HL-60 (cell line): Measurements from ENCODE around the genes MAP2K3 and WSB1.

- RRBS = no CpG with 5 or more reads among the region's 10 CpGs
These were observed 153.5 kb downstream of the LGALS9B start for GRCh38 chr17:20313700-20314352.

- RRBS = no CpG with 5 or more reads among the region's 46 CpGs
These were observed 204.6 kb downstream of the CDRT15L2 start for GRCh38 chr17:20784075-20784609.

- RRBS = no CpG with 5 or more reads among the region's 50 CpGs
These were observed 190.4 kb downstream of the USP22 start for GRCh38 chr17:20852023-20853248.

GRCh38 chr17:21001315-21002493 is 41.1 kb downstream of the USP22 start:
- RRBS = no CpG with 5 or more reads among the region's 28 CpGs

DNA sequence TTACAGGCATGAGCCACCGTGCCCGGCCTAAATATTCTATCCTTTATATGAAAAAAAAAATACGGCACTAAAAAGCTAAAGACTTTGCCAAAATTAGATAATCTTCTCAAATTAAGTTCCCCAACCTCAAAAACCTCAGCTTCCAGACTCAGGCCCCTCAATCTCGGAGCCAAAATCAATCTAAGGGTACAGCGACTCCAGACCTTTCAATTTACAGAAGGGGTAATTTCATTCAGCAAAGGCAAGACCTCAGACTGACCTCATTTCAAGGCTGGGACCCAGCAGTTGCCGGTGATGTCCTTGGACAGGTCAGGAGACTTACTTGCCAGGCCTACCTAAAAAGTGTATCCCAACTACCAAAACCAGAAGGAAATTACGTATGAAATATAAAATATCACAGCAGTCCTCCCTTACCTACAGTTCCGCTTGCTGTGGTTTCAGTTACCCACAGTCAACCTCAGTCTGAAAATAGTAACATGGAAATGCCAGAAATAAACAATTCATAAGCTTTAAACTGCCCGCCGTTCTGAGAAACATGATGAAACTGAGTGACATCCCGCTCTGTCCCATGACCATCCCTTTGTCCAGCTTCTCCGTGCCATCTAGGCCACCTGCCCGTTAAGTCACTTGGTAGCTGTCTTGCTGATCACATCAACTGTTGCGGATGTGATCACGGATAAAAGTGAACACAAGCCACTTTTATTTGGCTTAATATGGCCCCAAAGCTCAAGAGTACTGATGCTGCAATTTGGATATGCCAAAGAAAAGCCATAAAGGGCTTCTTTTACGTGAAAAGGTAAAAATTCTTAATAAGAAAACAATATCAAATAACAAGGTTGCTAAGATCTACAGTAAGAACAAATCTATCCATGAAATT is 8.6 kb downstream of the USP22 start:
- RRBS = no CpG with 5 or more reads among the region's 16 CpGs

DNA sequence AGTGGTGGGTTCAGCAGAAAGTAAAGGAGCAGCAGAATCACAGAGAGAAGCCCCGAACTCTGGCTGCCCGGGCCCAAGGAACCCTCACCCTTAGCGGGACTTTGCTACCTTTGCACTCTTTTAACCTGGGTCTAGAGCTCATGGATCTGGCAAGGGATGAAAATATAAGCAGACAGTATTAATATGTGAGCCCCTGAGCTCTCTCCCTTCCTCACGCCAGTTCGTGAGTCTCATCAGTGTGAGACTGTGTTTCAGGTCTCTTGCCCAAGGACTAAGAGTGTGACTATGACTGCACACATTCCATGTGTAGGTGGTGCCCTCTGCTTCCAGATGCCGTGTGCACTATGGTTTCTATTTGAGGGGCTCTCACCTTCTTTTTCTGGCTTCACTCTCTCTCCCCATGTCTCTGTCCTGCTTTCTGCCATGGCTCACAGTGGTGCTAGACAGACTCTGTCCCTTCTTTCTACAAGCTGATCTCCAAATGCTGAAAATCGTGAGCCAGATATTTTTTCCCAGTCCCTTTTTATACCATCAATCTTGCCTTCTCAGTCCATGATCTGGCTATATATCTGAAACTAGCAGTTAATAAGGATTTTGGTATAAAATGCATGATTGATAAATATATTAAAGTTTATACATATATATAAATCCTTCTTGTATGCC is 40.6 kb downstream of the DHRS7B start:
- RRBS = no CpG with 5 or more reads among the region's 7 CpGs

- RRBS = no CpG with 5 or more reads among the region's 5 CpGs
These were observed 27.5 kb downstream of the TMEM11 start for GRCh38 chr17:21186376-21186969.

GRCh38 chr17:21284467-21285437 is at the start of gene MAP2K3:
MAP2K3 (plus strand) TSS chr17:21284711.
- RRBS = 4% methylated on average over 31 of the region's 75 CpGs

DNA sequence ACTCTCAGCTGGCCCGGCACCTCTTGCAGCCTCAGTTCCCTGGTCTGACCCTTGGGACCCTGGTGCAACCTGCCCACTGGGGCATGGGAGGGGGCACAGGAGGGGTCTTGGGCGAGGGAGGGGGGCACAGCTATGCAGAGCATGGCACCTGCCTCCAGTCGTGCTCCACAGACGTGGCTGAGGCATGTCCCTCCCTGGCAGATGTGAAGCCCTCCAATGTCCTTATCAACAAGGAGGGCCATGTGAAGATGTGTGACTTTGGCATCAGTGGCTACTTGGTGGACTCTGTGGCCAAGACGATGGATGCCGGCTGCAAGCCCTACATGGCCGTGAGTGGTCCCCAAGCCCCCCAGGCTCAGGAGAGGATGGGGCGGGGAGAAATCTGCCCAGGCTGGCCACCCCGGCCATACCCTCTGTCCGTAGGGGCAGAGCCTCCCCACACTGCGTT is 19.7 kb downstream of the MAP2K3 start:
- RRBS = 98% methylated on average over 3 of the region's 11 CpGs

GRCh38 chr17:21524008-21524791 is 148.0 kb downstream of the KCNJ12 start:
- RRBS = no CpG with 5 or more reads among the region's 15 CpGs

DNA sequence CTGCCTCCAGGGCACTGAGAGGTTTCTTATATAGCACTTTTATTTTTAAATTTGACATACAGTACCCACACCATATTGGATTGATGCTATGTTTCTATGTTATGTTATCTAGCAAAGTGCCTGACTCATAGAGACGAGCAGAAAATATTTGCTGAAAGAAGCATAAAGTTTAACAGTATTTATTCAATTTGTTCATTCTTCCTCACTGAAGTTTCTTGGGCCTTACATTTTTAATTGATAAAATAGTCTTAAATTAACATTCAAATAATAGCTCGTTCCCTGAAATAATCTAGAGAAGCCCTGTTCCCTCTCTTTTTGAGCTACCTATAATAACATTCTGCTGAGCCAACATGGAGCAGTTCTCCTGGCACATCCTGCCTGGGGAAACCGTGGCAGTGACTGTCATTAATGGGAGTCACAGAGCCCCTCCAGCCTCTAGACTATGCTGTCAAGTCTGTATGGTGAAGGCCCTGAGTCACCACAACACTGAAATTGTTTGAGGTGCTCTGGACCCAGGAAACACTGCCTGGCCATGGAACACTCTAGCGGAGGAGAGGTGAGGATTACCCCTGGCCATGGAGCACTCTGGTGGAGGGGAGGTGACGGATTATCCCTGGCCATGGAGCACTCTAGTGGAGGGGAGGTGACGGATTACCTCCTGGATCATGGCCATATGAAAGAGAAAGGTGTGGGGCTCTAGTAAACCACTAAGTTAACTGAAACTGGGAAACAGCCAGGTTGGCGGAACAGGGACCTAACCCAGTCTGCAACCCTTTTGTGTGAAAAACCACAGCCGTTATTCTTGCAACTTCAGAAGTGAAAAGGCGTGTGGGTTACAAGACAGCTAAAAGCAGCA is 156.5 kb downstream of the KCNJ12 start:
- RRBS = no CpG with 5 or more reads among the region's 9 CpGs

DNA sequence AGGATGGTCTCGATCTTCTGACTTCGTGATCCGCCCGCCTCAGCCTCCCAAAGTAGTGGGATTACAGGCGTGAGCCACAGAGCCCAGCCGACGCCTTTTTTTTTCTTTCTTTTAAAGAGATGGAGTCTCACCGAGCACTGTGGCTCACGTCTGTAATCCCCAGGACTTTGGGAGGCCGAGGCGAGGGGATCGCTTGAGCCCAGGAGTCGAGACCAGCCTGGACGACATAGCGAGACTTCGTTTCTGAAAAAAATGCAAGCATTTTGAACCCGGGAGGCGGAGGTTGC is 524.3 kb downstream of the KCNJ18 start:
- RRBS = no CpG with 5 or more reads among the region's 18 CpGs

DNA sequence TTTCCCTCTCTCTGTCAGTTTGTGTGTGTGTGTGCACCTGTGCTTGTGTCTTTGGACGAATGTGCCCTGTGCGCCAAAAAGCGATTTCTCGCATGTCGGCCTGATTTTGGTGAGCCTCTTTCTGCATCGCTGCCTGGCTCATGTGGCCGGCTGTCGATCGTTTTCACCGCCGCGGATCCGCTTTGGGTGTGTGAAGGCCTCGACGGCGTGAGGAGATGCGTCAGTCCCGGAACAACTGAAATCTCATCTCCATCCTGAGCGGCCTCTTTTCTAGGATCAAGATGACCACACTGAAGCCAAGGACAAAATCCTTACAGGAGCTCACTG is 609.1 kb downstream of the KCNJ18 start:
- RRBS = no CpG with 5 or more reads among the region's 19 CpGs

GRCh38 chr17:22323380-22323750 is 631.0 kb downstream of the KCNJ18 start:
- RRBS = no CpG with 5 or more reads among the region's 6 CpGs

- RRBS = no CpG with 5 or more reads among the region's 18 CpGs
These were observed 17.2 kb upstream of the WSB1 start for GRCh38 chr17:27276565-27277341.

DNA sequence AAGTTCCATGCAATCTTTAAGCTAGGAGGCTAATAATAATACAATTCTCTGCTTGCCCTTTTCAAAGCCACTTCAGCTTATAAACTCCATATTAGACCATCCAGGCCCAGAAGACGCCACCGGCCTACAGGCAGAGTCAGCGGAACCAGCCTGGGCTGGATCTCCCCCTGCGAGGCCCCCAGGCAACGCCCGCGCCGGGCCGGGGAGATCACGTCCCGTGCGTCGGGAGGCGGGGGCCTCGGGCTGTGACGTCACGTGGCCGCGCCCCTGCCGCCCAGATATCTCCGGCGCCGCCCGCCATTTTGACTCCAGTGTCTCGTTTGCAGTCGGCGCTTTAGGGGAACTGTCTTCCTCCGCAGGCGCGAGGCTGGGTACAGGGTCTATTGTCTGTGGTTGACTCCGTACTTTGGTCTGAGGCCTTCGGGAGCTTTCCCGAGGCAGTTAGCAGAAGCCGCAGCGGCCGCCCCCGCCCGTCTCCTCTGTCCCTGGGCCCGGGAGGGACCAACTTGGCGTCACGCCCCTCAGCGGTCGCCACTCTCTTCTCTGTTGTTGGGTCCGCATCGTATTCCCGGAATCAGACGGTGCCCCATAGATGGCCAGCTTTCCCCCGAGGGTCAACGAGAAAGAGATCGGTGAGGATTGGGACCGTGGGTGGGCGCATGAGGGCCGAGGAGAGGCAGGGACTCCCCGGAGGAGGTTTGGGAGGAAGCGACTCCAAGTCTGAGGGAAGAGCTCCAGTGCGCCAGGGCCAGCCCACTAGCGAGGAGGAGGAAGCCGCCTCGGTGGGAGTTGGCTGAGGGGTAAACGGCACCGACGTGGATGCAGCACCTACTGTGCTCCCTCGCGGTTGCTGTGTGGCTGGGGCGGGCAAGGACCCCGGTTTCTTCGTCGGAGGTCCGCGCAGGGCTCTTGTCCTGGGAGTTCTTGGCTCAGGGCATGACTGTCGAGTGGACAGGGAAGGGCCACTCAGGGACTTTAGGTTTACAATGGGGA is at the start of gene WSB1:
TSS of gene WSB1 (plus strand) at position 311 of the 993 bp plus-strand sequence.
- RRBS = 2% methylated on average over 29 of the region's 71 CpGs

DNA sequence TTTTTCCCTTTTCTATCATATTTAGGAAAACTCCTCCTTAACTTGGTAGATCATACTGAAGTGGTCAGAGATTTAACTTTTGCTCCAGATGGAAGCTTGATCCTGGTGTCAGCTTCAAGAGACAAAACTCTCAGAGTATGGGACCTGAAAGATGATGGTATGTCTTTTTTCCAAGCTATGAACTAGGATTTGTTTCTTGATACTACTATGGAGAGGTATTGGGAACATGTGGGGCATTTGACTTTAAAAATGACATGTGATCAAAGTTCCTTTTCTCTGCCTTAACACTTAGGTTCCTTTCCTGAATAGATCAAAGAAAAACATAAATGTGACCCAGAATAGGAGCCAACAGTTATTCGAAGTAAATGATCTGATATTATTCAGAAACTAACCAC is 10.8 kb downstream of the WSB1 start:
- RRBS = no CpG with 5 or more reads among the region's 1 CpG

GRCh38 chr17:27315368-27315911 is 21.5 kb downstream of the WSB1 start:
- RRBS = no CpG with 5 or more reads among the region's 5 CpGs

DNA sequence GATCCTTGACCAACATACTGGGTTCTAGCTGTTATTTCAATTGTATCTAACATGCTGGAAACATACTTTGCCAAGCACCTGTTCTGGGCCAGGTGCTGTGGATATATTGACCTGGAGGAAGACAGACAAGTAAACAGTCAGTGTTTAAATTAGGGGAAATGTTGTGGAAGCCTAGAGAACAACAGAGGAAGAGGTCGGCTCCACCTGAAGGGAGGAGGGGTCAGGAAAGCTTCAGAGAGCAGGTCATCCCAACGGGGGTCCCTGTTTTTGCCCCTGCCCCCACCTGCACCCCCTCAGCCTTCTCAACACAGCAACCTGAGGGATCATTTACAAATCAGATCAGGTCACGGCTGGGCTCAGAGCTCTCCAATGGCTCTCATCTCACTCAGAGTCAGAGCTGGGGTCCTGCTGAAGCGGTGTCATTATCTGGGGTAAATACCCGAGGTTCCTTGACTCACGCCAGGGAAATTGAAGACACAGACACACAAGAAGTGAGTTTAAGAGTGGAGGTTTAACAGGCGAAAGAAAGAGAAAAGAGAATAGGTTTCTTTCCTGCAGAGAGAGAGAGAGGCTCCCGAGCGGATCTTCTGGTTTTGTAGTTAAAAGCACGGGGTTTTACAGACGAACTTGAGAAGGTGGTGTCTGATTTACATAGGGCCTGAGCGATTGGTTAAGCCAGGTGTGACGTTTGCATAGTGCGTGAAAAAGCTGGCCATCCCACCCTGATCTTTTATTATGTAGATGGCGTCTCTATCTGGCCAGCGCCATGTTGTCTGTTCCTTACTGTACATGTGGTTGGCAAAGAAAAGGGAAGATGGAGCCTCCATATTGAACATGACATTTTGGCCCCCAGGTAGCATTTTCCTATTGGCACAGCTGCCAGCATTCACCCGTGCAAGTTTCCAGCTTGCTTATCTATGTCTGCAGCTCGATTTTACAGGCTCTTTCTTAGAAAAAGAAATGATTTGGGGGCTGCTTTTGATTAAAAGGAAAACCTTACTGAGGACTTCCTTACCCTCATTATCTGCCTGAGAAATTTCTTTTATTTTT is 51.3 kb downstream of the WSB1 start:
- RRBS = no CpG with 5 or more reads among the region's 18 CpGs

GRCh38 chr17:27471623-27472160 is 15.4 kb downstream of the KSR1 start:
- RRBS = no CpG with 5 or more reads among the region's 9 CpGs